Spleen (tissue), 7 donors: ENCODE measurements around a stretch of chr22.

GRCh38 chr22:35338228-35338570 is 38.5 kb downstream of the TOM1 start:
- PRO-cap, 4 experiments = no peak in any of the 4 experiments
- RAMPAGE, long total RNA, 4 experiments = no peak in any of the 4 experiments

DNA sequence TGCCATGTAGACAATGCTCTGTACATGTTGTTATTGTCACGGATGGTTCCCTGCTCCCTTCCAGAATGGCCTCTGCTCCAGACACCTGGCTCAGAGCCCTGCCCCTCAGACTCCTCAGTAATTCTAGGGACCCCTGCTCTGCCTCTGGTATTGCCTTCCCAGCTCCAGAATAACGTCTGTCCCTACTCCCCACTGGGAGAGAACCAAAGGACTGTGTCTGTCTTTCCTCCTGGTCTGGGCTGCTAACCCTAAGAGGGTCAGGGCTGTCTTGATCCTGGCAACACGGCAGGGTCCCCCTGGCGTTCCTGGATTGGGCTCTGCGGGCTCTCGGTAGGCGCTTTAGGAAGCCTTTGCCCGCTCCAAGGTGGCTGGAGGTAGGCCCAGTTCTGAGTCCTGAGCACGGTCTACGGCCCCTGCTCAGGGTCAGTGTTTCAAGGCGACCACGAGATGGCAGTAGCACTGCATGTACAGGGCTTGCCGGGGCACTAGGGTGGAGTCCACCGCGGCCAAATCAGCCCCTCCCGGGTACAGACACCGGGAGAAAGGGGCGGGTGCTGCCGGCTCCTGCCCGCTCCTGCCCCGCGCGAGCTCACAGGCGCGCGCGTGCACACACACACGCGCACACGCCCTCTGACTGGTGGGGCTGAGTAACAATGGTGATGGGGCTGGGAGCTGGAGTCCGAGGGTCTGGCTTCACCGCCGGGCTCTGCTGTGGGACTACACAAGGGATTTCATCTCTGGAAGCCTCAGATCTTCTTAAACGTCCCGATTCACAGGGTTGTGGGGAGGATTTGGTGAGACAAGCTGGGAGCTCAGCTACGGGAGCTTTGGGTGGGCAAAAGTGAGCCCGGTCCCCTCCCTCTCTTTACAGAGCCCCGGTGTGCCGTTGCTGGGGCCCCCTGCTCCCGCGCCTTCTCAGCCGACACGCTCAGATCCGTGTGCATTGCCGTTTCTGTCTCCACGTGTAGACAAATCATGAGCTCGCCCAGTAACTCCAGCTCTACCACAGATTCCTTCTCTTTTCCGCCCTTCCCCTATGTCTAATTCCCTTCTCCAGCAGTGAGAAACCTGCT is 30.1 kb upstream of the HMOX1 start:
- PRO-cap, 4 experiments = peak in 4 of 4 experiments; most common plus-strand start position 592 of the sequence (in 4)
- RAMPAGE, long total RNA, 4 experiments = no peak in any of the 4 experiments

- PRO-cap, 4 experiments = no peak in any of the 4 experiments
- RAMPAGE, long total RNA, 4 experiments = no peak in any of the 4 experiments
Observed at GRCh38 chr22:35445937-35446965, 46.3 kb downstream of the MCM5 start.

DNA sequence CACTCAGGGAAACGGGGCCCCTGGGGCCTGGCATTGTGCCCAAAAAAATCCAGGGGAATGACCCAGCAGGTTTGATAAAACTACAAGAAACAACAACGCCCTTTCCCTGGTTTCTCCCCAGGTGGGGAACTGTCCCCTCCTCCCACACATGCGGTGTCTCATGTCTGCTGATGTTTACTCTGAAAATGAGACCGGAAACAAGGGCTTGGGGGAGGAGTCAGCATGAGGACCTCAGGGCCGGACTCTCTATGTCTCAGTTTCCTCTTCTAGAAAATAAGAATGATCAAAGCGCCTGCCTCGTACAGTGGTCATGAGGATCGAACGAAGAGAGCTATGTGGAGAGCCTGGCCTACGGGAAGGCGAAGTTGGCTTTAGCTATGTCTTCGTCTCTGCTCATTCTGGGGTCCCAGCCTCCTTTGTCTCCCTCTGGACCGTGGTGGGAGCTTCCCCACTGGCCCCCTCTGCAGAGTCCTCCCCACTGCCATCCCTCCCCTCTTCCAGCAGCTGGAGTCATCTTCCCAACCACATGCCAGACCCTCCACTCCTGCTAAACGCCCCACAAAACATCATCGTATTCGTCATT is 48.1 kb downstream of the MCM5 start:
- PRO-cap, 4 experiments = peak in 1 of 4 experiments; most common plus-strand start position 304 of the sequence (in 1)
- RAMPAGE, long total RNA, 4 experiments = no peak in any of the 4 experiments

DNA sequence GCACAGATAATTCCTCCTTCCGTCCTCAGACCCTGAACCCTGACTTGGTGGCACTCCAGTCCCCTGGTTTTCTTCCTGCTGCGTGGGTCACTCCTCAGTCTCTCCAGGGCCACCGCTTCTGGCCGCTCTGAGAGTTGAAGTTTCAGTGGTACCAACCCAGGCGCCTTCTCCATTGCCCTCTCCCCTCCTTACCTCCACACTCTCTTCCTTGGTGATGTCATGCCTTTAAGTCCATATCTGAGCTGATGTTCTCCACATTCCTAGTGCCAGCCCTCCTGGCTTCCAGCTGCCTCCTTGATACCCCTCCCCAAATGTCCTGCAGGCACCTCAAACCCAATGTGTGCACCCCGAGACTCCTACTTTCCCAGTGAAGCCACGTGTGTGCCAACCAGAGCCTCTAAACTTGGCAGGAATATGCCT is 54.4 kb upstream of the RASD2 start:
- PRO-cap, 4 experiments = no peak in any of the 4 experiments
- RAMPAGE, long total RNA, 4 experiments = no peak in any of the 4 experiments

DNA sequence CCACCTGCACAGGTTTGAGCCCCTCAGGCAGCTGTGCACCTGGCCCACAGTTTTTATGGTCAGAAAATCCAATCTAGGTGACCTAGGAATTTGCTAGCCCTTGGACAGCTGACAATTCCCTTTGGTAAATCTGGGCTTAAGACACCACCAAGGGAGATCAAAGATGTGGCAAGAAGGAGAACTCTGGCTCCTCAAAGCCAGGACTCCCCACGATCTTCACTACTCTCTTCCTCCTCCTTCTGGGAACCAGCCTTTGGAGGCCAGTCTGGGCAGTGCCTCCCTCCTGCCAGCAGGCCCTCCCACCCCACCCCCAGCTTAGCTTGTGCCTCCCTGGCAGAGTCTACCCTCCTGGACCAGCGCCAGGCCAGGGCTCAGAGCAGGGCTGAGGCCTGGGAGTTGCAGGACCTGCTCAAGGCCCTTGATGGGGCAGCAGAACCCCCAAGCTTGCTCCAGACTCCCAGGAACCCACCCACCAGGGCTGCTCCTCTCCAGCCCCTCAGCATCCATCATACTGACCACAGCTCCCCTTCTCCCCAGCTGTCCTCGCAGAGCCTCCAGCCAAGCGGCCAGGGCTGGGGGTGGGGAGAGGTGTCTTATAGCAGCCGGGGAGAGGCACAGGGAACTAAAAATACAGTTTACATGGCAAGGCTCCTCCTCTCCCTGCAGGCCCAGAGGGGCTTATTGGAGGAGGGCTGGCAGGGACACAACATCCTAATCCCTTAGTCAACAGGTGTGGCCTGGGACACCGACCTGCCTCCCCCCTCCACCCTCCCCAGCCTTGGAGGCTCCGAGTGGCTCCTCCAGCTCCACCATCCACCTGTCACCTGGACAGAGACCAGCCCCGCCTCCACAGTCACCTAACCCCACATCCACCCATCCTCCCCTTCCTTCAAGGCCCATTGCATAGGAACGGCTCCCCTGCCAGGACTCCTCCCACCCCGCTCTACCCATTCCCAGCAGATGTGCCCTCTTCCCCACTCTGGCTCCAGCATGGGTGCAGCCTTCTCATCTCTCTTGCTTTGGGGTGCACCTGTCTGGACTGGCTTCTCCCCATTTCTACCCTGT is 5.2 kb upstream of the MB start:
- PRO-cap, 4 experiments = no peak in any of the 4 experiments
- RAMPAGE, long total RNA, 4 experiments = no peak in any of the 4 experiments

DNA sequence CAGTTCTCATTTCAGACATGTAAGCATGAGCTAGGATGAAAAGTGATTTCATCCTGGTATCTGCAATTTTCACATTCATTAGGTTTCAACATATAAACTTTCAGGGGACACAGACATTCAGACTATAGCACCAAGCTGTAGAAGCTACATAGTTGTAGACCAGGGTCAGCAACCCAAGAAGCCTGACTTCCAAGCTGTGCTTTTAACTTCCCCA is 19.2 kb downstream of the APOL6 start:
- PRO-cap, 4 experiments = peak in 1 of 4 experiments; most common plus-strand start position 98 of the sequence (in 1)
- RAMPAGE, long total RNA, 4 experiments = no peak in any of the 4 experiments

- PRO-cap, 4 experiments = peak in 1 of 4 experiments; most common minus-strand start chr22:35738140 (in 1)
- RAMPAGE, long total RNA, 4 experiments = no peak in any of the 4 experiments
Observed at GRCh38 chr22:35738028-35738474, 20.4 kb downstream of the APOL5 start.

GRCh38 chr22:35838925-35839332 is 121.3 kb downstream of the APOL5 start:
- PRO-cap, 4 experiments = no peak in any of the 4 experiments
- RAMPAGE, long total RNA, 4 experiments = no peak in any of the 4 experiments

DNA sequence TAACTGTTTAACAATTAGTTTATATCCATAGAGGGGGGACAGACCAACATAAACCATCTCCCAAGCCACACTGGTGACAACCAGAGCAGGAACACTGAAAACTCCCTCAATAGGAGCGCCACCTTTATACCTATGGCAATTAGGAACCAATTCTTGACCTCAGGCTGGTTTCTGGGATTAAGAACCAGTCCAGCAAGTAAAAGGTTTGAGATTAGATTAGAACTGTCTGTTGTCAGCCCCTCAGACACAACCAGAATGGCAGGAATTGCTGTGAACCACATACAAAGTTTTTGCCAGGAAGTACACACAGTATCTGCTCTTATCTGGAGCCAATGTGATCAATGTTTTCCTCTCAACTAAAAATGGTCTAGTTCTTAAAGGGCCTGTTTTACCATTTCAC is 55.3 kb downstream of the RBFOX2 start:
- PRO-cap, 4 experiments = no peak in any of the 4 experiments
- RAMPAGE, long total RNA, 4 experiments = no peak in any of the 4 experiments

DNA sequence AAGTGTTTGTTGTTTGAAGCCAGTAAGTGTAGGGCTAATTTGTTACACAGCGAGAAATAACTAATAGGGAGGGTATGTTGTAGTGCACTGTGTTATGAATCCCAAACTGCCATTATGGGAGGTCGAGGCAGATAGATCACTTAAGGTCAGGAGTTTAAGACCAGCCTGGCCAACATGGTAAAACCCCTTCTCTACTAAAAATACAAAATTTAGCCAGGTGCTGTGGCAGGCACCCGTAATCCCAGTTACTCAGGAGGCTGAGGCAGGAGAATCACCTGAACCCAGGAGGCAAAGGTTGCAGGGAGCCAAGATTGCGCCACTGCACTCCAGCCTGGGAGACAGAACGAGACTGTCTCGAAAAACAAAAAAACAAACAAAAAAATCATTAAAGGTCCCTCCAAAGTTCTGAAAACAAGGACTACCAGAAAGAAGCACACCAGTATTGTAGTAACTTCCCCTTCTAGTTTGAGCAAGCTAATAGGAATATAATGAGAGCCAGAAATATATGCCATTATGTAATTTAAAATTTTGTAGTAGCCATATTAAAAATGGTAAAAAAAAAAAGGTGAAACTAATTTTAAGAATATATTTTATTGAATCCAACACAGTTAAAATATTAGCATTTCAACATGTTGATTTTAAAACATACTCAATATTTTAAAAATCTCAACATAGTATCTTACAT is 34.9 kb downstream of the RBFOX2 start:
- PRO-cap, 4 experiments = no peak in any of the 4 experiments
- RAMPAGE, long total RNA, 4 experiments = no peak in any of the 4 experiments

GRCh38 chr22:36035959-36036816 is 7.6 kb upstream of the RBFOX2 start:
- PRO-cap, 4 experiments = no peak in any of the 4 experiments
- RAMPAGE, long total RNA, 4 experiments = no peak in any of the 4 experiments

- PRO-cap, 4 experiments = no peak in any of the 4 experiments
- RAMPAGE, long total RNA, 4 experiments = no peak in any of the 4 experiments
Observed at GRCh38 chr22:36159071-36159559, 1.4 kb downstream of the APOL3 start.

DNA sequence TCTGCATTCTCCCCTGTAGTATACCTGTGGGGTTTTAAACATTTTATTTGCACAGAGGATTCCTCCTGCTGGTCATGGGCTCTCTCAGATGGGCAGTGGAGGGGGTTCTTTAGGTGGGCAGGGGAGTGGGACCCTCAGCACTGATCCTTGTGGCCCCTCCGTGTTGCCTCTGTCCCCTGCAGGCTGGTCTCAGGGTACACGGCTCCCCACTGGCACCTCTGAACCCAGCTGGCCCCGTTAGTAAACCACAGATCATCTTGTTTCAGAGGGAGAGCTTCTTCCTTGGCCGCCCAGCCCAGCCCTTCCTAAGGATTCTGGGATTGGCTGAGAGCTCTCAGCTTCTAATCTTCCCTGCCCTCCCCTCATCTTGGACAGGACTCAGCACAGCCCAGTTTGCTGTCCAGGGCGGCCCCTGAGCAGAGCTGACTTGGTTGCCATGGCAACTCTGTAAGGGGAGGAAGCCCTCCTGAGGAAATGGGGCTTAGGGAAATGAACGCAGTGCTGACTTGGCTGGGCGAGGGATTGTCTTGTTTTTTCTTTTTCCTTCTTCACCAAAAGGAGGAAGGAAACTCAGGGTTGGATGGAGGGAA is 4.7 kb downstream of the APOL4 start:
- PRO-cap, 4 experiments = no peak in any of the 4 experiments
- RAMPAGE, long total RNA, 4 experiments = no peak in any of the 4 experiments

GRCh38 chr22:36197529-36197974 is 4.1 kb downstream of the APOL4 start:
- PRO-cap, 4 experiments = no peak in any of the 4 experiments
- RAMPAGE, long total RNA, 4 experiments = no peak in any of the 4 experiments

- PRO-cap, 4 experiments = no peak in any of the 4 experiments
- RAMPAGE, long total RNA, 4 experiments = no peak in any of the 4 experiments
Observed at GRCh38 chr22:36287867-36288238, 34.9 kb downstream of the APOL1 start.

GRCh38 chr22:36295454-36295995 is 42.6 kb downstream of the APOL1 start:
- PRO-cap, 4 experiments = no peak in any of the 4 experiments
- RAMPAGE, long total RNA, 4 experiments = no peak in any of the 4 experiments

GRCh38 chr22:36300602-36301222 is 47.8 kb downstream of the APOL1 start:
- PRO-cap, 4 experiments = peak in 1 of 4 experiments; most common minus-strand start chr22:36300946 (in 1)
- RAMPAGE, long total RNA, 4 experiments = start-site peak on the minus strand in 4 of 4 experiments, at chr22:36301019-36301055 at its widest, 192 to 428 reads per replicate

GRCh38 chr22:36307727-36308206 is 54.8 kb downstream of the APOL1 start:
- PRO-cap, 4 experiments = no peak in any of the 4 experiments
- RAMPAGE, long total RNA, 4 experiments = no peak in any of the 4 experiments

- PRO-cap, 4 experiments = no peak in any of the 4 experiments
- RAMPAGE, long total RNA, 4 experiments = no peak in any of the 4 experiments
Observed at GRCh38 chr22:36327715-36328154, 60.0 kb downstream of the MYH9 start.